ENCODE data around the genes MYH8, PIRT and MYOCD.

GRCh38 chr17:8878765-8879412, 11.4 kb upstream of the PIK3R6 start:
- PRO-cap = no peak

GRCh38 chr17:8898927-8899845, 31.7 kb upstream of the PIK3R6 start:
- PRO-cap = no peak

- PRO-cap = no peak
Observed at GRCh38 chr17:8929748-8930174, 35.7 kb downstream of the PIK3R5 start.

DNA sequence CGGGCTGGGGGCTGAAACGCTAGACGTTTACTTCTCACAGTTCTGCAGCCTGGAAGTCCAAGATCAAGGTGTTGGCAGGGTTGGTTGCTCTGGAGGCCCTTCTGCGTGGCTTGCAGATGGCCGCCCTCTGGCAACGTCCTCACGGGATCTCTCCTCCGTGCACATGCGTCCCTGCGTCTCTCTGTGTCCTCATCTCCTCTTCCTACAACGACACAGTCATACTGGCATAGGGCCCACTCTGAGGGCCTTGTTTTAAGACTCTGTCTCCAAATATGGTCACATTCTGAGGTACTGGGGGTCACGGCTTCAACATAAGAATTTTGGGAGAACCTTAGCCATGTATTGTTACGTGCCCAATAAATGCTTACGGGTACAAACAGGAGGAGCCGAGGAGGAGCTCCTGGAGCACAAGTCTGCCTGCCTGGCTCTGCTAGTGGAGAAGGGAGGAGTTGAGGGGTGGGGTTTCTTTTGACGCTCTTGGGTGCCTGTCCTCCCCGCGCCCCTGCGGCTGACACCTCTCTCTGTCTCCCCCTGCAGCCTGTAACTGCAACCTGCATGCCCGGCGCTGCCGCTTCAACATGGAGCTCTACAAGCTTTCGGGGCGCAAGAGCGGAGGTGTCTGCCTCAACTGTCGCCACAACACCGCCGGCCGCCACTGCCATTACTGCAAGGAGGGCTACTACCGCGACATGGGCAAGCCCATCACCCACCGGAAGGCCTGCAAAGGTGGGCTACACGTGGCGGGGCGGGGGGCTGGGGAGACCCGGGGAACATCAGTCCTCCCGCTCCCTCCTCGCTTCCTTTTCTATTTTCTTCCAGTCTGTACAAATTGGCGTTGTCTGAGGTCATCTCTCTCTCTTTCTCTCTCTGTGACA, 141.2 kb downstream of the NTN1 start:
- PRO-cap = unidirectional peak, minus-strand start at position 138 of the sequence

- PRO-cap = no peak
Observed at GRCh38 chr17:9272092-9272374, 250.7 kb downstream of the NTN1 start.

DNA sequence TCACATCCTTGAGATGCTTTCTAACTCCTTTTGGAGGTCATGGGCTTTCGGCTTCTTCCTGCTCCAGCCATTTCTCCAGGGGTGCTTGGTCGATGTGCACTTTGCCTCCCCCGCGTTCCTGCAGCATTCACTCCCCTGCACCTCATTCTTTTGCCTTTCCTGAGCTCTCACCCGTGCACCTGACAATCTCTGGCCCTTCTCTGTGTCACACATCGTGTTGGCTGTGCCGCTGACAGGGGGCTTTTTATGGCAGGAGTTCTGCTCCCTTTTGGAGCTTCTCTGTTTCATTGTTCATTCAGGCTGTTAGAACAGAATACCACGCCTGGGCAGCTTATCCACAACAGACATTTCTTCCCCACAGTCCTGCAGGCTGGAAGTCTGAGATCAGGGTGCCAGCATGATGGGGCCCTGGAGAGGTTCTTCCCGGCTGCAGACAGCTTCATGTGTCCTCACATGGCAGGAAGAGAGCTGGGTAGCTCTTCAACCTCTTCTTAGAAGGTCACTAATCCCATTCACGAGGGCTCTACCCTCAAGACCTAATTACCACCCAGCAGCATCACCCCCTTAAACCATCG, 65.2 kb downstream of the DHRS7C start:
- PRO-cap = no peak

DNA sequence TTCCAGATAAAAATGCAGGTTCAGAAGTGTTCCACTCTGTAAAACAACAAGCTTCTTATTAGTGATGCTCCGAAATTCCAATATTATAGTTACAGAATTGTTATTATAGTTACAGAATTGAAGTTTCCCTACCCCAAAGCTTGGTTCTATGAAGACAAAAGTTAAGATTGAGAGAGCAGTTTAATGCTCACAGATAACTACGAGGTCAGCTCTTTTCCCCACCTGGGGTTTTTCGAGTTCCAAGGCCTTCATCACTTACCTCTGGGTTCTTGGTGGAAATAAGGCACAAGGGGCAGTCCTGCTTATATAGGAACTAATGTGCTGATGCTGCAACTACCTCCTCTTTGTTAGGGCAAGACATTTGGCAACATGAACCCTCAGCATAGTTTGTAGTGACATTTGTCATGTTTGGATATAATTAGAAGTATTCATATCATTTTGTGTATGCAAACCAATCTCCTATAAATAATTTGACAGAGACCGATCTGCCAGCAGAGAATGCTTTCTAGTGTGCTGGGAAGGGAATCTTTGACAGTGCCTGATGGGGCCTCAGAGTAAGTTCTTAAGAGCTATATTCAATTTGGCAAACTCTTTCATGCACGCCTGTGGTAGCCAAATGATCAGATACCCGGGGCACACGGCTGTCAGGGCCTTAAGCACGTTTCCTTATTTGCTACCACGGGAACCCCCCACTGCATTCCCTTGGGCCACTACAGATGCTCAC, at the start of gene MYH8:
MYH8 (minus strand) TSS at position 280 of the 724 bp plus-strand sequence.
- PRO-cap = no peak

GRCh38 chr17:10698327-10698846, 993 bp downstream of the ADPRM start:
- PRO-cap = no peak

- PRO-cap = no peak
Observed at GRCh38 chr17:10728935-10729388, 861 bp downstream of the TMEM220 start.

- PRO-cap = no peak
Observed at GRCh38 chr17:10737804-10738388, 8.1 kb upstream of the TMEM220 start.

DNA sequence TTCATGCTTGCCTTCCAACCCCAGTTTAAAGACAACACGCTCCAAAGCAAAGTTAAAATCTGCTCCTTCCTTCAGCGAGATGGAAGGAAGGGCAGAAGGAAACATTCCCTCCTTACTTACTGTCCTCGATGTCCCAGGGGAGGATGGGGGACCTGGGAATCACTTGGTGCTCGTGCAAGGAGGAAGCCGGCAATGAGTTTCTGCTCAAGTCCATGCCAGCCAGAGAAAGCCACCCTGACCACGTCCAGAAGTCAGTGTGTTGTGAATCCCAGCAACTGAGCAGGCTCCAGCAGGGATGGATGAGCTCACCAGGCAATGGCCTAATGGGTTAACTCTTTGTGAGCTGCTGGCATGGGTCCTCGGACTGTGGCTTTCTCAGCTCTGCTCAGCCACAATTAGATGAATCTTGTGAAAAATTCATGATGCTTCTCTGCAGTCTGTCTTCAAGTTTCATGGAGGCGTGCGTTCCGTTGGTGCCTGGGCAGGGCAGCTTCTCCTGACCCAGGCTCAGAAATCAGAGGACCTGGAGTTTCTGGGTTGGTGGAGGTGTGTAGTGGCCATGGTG, at the start of gene PIRT:
PIRT (minus strand) TSS at position 263 of the 565 bp plus-strand sequence.
- PRO-cap = no peak

GRCh38 chr17:10914027-10914395, 76.1 kb upstream of the PIRT start:
- PRO-cap = no peak

- PRO-cap = no peak
Observed at GRCh38 chr17:11619198-11619723, 21.0 kb downstream of the DNAH9 start.

GRCh38 chr17:12365674-12366437, 299.8 kb upstream of the MYOCD start:
- PRO-cap = bidirectional peak, plus-strand start at chr17:12366235, minus-strand start at chr17:12365961

DNA sequence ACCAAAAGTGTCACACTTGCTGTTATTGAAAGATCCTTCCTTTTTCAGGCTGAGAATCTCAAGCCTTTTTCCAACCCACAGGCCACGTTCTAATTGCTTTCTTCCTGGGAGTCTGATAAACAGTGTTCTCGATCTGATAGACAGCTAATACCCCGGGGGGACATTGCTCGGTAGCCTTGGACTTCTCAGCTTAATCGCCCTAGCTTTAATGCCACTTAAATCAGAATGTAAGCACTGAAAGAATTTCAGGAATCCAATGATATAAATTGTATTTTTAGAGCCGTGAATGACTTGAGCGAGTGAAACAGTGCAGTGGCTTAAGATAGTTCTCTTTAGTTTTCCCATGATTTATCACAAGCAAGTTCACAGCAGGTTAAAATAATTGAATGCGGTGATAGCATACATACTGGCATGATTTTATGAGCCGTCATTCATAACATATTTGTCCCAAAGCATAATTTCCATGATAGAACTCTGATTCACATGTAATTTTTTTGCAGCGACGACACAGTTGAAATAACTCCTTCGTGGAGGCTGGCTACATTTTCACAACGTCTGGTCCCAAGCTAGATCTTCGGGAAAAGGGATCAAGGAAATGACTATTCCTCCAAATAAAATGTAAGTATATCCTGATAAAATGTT, 116.1 kb upstream of the MYOCD start:
- PRO-cap = no peak

- PRO-cap = no peak
Observed at GRCh38 chr17:12664829-12665269, 841 bp upstream of the MYOCD start.

- PRO-cap = bidirectional peak, plus-strand start at chr17:12665514, minus-strand start at chr17:12665455; bidirectional peak, plus-strand start at chr17:12666021, minus-strand start at chr17:12665806
Observed at GRCh38 chr17:12665270-12666361, at the start of gene MYOCD. MYOCD (plus strand) TSS chr17:12665890.

DNA sequence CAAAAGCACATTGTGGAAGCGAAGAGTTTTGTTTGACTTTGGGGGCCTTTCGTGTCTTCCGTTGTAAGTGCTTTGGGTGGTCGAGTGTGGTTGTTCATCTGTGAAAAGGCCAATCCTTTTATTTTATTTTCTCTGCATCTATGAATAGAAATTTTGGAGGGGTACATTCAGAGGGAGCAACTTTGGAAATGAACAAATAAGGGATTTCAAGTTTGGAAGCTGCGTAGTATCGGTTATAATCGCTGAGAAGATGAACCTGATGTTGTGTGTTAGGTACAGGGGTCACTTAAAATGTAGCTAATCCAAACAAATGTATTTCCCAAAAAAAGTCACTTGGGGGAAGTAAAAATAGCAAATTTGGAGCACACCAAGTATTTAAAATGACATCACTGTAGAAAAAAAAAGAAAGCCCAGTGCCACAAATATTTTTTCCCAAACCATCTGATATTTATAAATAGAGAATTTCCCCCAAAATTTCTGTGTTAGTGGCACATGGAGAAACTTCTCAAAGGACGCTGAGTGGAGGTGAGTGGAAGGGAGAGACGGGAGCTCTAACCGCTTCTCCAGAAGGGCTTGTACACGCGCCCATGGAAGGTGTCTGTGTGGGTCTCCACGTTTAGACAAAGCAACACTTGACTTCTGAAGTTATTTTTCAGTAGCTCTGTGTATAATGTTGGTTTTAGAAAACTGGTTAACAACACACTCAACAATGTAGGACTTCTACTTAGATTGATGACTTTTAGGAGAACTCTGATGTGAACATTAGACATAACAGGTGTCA, 862 bp downstream of the MYOCD start:
- PRO-cap = unidirectional peak, plus-strand start at position 518 of the sequence

DNA sequence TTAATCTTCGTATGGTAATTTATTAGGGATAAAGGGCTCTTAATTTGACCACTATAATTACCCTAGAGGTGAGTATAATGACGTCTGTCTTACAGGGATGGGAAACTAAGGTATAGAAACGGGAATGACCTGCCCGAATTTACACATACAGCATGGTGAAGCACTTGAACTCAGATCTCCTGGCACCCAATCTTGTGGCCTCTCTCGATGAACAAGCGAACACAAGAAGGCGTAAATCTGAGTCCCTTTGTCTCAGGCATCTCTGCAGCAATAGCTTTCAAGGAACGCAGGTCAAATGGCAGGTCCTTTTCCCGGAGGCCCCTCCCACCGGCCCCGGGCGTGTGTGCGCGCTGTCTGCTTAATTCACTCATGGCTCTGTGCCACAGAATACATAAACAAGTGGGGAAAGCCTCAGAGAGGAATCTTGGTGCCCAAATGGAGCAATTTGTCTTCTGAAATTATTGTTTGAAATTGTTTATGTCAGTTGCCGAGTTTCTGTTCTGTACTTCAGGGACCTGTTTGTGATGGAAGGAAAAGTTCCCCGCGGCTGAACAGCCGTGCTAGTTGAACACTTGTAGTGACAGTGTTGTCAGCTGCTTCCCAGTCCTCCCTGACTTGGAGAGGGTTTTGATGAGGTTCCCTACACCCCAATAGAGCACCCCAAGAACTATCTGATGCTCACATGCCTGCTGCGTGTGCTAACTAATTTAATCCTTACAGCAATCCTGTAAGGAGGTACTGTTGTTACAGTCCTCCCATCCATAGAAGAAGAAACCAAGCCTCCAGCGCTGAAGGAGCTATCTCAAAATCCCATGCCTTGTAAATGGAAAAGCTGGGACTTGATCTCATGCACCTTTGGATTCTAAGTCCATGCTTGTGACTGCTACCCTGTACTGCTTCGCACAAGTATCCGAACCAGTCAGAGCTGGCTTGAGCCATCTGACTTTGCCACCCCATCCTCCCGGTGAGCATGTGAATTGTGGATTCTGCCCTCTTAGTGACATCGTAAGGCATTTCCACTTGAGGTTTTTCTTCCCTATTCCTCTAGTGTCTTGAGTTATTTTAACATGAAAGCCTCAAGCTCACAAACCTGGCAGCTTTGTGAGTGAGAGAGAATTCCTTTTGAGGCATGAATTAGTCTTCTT, 14.9 kb downstream of the MYOCD start:
- PRO-cap = no peak

DNA sequence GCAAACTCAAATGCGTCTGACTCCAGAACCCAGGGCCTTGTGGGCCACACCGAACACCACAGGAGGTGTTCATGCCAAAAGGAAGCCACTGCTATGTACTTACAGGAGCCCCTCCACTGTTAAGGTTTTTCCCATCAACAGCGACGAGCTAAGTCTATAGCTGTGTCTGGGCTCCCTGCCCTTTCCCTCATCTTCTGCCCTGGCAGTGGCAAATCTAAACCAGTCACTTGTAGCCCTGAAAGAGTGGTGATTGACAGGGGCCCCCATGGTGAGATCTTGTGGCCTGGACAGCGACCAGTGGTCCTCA, 57.6 kb upstream of the ARHGAP44 start:
- PRO-cap = no peak